Diencephalon (tissue), 2 donors: ENCODE measurements around a stretch of chr17.

DNA sequence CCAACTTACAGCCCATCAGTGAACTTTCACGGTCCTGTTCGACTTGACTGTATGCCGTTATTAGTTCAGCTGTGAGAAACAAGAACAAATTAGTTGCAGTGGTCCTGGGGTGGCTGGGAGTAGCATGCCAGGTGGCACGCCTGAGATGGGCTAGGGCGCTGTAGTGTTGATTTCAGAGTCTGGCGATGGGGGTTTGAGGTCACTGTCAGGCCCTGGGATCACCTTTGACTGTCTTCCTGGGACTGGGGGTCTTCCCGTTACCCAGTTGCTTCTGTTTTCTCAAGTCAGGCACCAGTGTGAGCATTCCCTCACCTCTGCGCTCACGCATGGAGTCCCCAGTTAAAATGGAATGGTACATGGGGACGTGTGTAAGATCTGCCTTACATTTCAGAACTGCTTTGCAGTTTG is 27.8 kb downstream of the NDEL1 start:
- RAMPAGE, long total RNA: no peak

- RAMPAGE, long total RNA: no peak
Observed at GRCh38 chr17:8487331-8487745, 51.7 kb downstream of the NDEL1 start.

GRCh38 chr17:8606612-8606842 is 24.0 kb downstream of the MYH10 start:
- RAMPAGE, long total RNA: no peak

- RAMPAGE, long total RNA: no peak
Observed at GRCh38 chr17:8628012-8628515, 2.5 kb downstream of the MYH10 start.

DNA sequence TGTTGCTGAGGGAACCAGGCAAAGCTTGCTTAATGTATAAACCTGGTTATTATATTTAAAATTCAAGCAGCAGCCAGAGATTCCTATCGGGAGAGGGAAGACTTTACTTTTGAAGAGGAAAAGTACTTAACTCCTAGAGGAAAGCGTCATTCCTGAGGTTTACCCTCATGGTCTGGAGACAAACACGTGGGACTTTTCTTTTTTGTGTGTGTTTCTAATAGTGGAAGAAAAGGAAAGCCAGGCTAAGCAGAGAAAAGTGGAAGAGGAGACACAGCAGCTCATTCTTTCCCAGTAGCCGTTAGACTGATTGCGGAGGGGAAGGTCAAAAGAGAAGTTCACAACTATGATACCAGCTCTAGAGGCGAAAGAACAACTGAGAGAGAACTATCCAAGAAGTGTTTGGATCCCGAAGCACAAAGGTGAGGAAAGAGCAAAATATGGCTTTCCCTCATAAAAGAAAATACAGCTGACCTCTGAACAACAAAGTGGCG is 40.0 kb upstream of the MYH10 start:
- RAMPAGE, long total RNA: no peak

- RAMPAGE, long total RNA: no peak
Observed at GRCh38 chr17:8880198-8881193, 13.0 kb upstream of the PIK3R6 start.

DNA sequence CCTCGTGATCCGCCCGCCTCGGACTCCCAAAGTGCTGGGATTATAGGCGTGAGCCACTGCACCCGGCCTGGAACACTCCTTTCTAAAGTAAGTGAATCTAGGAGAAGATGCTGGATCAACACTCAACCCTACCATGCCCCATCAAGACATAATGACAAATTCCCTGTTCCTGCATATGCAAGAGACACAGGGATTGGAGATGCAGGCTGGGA is 42.0 kb upstream of the PIK3R6 start:
- RAMPAGE, long total RNA: no peak

GRCh38 chr17:9023047-9023757 is 1.9 kb downstream of the NTN1 start:
- RAMPAGE, long total RNA: no peak

- RAMPAGE, long total RNA: no peak
Observed at GRCh38 chr17:9024317-9024878, 3.1 kb downstream of the NTN1 start.

DNA sequence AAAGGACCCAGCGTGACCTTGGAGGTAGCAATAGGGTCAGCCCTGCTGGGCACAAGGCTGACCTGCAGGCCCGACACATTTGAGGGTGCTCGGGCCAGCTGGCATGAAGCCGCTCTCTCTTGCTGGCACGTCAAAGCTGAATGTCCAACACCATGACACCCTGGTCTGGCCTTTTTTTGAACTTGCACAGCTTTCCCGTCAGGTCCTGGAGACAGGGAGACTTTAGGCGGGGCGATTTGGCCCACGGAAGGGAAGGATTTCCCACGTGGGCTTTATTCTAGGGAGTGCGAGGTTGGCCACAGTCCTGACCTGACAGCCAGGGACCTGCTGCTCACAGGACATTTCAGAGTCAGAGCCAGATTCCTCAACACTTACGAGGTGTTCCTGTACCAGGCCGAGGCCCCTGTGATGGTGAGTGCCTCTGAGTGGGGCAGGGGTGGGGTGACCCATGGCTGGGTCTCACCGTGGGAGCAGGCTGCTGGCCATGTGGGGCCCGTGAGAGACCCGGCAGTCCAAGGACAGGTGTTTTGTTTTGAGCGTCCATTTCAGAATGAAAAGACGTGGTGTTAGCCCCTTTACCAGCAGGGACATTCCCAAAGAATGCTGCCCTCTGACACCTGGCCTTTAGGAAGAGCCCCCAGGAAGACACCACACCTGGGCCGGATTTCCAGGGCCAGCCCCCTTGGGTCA is 83.4 kb downstream of the NTN1 start:
- RAMPAGE, long total RNA: no peak

- RAMPAGE, long total RNA: no peak
Observed at GRCh38 chr17:9217560-9218227, 196.4 kb downstream of the NTN1 start.

DNA sequence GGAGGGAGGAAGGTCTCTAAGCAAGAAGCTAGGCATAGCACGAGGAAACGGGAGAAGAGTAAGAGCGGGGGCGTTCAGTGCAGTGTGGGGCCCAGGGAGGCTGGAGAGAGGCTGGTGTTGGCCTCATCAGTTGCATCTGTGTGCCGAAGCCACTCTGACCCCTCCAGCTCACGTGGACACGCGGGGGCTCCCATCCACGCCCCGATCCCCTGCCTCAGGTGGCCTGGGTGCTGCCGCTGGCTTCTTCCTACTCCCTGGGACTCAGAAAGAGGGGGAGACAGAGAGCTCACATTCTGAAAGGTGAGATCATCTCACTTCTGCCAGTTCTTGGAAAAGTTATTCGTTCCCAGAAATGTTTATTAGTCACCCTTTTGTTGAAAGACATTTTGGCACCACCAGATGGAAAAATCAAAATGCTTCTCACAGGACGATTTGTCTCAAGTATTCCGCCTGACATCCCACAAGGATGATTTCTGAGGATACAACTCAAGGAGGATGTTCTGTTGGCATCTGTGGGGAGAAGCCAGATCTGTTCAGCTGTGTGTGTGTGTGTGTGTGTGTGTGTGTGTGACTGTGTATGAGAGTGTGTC is 207.1 kb downstream of the NTN1 start:
- RAMPAGE, long total RNA: no peak

DNA sequence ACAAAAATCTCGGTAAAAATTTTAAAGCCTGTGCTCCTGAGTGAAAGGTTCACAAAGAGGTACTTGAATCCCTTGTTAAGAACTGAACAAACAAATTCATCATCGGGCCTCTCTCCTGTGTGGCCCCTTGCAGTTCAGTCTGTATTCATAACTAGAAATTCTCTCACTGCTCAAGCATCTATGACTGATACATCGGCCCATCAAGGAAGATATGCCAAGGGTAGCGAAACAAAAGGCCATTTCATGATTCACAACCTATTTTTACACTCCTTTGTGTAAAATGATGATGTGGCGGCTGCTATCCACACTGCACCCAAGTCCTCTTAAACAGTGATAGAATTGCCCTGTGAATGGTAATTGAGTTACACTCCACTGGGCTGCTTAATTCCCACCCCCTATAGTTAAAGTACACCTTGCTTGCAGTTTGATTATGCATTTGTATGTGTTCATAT is 204.6 kb downstream of the STX8 start:
- RAMPAGE, long total RNA: no peak

DNA sequence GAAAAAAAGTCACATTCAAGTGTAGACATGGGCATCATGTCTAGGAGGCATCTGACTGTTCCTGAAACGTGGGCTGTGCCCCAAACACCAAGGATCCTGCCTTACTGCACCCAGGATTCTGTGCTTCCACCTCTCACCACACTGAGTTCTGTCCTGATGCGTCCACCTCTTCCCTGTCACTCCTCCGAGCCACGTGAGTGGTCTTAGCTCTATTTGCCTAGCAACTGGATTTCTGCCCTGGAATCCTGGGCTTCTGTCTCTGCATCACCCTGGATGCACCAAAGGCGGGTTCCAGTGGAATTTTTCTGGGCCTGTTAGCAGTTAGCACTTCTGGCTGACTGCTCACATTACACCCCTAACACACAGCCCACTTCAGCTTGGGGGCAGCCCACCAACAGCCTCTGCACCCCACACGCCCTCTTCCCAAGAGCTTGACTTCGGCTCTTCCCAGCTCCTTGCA is 129.6 kb upstream of the RCVRN start:
- RAMPAGE, long total RNA: no peak

DNA sequence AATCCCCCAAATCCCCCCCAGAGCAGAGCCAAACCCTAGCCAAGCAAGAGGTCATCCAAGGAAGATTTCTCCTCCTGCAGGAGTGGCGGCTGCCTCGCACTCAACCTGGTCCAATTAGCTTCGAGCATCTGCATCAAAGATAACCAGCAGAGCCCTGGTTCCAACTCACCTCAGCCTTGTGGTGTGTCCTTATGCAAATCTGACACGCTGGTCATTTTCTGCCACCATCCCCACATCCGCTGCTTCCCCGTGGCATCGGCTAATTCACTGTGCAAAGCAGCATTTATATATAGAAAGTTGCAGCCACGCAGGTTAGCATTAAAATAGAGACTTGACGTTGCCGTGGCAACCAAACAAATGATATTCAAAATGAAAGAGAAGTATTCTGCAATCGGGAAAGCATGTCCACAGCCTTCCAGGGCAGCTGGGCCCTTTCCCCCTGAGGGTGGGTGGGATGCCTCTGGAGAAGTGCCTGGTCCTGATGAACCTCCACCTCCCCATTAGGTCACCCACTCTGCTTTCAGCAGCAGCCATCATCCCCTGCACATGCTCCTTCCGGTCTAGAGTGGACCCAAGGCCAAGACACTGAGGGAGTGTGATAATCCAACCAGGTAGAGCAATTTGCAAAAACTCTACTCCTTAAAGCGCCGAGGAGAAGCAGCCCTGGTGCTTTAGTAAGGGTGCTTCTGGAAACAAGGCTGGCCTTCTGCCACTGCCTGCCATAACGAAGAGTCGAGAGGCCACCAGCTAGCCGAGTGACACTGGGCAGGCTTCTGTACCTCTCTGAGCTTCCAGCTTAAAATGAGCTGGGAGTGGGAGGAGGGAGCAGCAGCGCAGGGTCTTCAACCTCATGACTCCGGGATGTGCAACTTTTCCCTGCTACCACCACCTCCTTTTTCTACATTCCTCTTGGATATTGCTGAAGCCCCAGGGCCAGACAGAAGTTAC is 138.6 kb downstream of the GAS7 start:
- RAMPAGE, long total RNA: start-site peak on the minus strand centred at position 256 of the sequence, 11 bp wide, 150 and 107 reads in 2 replicates

- RAMPAGE, long total RNA: no peak
Observed at GRCh38 chr17:10097184-10097585, 101.2 kb downstream of the GAS7 start.

DNA sequence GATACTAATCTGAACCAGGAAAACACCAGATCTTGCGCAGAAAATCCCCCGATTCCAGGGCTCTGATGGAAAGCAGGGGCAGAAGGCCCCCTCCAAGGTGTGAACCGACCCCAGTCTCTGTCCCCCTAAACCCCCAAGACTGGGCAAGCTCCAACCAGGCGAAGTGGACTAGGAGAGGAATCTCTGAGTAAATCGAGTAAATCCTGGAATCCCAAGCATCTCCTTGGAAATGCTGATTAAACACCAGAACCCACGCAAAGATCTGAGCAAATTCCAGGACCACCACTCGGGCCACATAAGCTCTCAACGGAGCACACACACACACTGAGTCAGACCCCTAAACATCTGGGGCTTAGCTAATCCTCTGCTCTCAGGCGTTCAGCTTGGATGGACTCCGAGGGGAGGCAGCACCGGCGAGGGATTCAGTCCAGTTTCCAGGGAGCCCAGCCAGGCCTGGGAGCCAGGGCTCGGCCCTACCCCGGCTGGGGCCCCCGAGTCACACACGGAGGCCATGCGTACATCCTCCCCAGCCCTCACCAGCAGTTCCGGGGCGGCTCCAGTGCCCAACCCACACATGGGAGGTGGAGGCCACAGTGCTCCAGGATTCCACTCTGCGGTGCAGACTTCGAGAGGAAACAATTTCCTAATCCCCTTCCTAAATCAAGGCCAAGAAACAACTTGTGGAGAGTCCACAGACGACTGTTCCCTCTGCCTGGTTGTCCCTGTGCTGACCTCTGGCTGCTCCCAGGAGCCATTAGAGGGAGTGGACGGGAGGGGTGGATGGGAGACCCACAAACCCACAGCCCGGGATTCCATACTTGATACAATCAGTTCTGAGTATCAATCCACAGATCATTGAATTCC is 70.6 kb downstream of the GAS7 start:
- RAMPAGE, long total RNA: no peak

GRCh38 chr17:10258525-10258816 is 60.1 kb upstream of the GAS7 start:
- RAMPAGE, long total RNA: no peak

- RAMPAGE, long total RNA: no peak
Observed at GRCh38 chr17:10278066-10278590, 79.7 kb upstream of the GAS7 start.

DNA sequence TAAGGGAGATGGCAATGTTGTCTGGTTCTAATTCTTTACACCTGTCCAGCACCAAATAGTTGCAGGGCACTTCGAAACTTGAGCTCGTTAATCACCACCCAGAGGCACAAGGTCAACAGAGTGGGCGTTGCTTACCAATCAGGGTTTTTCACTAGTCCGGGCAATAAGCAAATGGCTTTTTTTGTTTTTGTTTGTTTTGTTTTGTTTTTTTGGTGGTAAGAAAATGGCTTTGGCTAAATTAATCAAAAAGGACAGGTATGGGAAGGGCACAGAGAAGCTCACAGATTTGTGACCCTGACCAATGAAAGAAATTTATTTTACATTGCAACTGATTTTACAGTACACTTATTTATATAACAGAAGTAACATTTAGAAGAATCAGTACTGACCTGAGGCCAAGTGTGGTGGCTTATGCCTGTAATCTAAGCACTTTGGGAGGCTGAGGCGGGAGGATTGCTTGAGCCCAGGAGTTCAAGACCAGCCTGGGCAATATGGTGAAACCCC is 28.4 kb upstream of the TMEM220 start:
- RAMPAGE, long total RNA: no peak